LNCaP clone FGC (cell line): ENCODE data around the genes RANGAP1, TOB2 and XRCC6.

DNA sequence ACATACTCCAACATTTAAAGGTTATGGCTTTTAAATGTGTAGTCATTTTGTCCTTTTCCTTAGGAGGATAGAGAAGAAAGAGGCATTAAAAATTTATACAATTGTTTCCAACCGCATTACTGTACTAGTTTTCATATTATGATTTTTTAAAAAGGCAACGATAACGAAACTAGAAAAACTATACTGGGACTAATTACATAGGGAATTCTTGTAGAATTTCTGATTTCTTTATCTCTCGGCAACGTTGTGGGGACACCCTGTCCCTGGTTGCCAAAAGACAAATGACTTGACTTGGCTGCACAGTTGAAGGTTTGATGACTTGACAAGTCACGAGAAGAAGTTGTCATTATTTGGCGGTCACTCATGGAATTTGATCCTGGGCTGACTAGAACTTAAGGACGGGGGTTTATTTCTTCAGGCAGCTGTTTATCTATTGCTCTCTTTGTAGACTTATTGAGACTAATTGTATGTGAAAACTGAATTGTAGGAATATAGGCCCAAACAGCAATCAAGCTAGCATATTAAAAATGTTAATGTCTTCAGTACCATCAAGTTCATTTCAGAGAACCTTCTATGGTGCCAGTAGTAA, 68.9 kb upstream of the ADSL start:
- RRBS, 2 experiments = no CpG with 5 or more reads among the region's 8 CpGs

GRCh38 chr22:40324447-40325182, 21.7 kb upstream of the ADSL start:
- RRBS, 2 experiments = no CpG with 5 or more reads among the region's 18 CpGs

DNA sequence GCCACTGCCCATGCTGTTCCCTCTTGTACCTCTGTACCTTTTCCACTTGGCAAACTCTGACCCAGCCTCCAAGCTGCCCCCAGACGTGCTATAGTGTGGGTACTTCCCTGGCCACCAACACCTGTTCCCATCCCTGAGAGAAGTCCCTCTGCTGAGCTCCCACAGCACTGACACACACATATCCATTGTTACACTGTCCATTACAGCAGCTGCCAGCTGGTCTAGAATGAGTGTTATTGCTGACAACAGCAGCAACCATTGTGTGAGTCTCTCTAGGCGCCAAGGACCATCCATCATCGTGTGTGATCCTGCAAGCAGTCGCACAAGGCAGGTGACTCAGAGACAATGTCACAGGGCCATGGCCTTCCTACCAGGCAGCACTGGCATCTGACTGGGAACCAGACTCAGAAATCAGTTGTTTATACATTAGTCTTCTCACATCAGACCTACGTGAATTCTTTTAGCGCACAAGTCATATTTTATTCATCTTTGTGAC, 56.3 kb downstream of the SGSM3 start:
- RRBS, 2 experiments = no CpG with 5 or more reads among the region's 6 CpGs

- RRBS, 2 experiments = no CpG with 5 or more reads among the region's 10 CpGs
Observed at GRCh38 chr22:40435898-40436661, 65.7 kb downstream of the SGSM3 start.

GRCh38 chr22:40498873-40499655, 128.7 kb downstream of the SGSM3 start:
- RRBS, 2 experiments = no CpG with 5 or more reads among the region's 4 CpGs

- RRBS, 2 experiments = no CpG with 5 or more reads among the region's 2 CpGs
Observed at GRCh38 chr22:40519662-40519861, 117.0 kb downstream of the MRTFA start.

DNA sequence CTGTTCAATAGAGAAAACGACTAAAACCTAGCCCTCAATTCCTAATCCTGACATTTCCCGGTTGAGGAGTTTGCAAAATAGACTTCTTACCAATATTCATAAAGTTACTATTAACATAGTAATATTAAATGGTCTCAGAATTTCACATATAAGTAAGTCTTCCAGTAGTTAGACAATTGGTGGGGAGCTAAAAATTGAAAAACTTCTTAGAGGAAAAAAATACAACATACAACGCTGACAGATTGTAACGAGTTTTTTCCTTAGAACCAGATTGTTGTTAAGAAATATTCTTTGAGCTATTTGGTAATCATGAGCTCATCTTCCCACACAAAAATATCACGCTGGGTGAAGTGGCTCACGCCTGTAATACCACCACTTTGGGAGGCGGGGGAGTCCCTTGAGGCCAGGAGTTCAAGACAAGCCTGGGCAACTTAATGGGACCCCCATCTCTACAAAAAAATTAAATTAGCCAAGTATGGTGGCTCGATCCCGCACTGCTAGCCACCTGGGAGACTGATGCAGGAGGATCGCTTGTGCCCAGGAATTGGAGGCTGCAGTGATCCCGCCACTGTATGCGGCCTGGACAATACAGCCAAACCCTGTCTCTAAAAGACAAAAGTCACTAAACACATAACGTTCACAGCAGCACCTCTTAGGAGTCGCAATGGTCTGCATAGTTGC, 1.5 kb downstream of the ST13 start:
- RRBS, 2 experiments = no CpG with 5 or more reads among the region's 14 CpGs

GRCh38 chr22:40922888-40923087, 28.4 kb upstream of the RBX1 start:
- RRBS, 2 experiments = no CpG with 5 or more reads among the region's 1 CpG

DNA sequence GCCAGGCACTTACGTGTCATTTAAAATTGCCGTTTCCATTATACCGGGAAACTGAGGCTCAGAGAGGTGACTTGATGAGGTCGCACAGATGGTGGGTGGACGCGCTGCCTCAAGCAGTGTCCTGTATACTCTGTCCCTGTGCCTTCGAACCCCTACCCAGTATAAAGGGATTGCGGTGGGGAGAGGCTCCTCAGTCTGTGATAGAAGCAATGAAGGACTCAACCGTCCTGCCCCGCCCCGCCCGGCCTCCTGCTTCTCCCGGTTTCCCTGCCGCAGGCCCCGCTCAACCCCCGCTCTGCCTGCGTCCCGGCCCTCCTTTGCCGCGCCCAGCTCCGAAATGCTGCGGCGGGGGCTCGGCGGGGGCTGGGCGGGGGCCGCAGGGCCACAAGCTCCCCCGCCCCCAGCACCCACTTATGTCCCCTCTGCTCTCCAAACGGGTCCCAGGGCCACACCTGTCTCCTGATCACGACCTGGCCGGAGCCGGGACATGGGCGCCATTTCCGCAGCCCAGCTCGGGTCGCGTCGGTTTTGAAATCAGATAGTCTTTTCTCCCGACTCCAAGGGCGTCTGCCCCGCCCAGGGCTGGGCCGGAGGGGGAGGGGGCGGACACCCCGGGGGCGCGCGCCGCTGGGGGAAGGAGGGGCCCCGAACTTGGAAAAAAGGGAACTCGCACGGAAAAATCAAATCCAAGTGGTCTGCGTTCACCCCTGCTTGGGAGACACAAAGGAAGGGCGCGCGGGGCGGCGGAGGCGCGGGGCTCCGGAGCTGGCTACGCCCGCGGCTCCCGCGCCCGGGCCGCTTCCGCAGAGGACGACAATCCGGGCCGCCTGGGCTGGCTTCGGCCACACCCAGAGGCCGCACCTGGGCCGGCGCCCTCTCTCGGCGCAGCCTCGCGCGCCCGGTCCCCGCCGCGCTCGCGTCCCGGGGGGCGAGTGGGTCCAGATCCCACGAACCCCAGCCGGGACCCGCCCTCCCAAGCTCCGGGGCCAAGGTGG, 70.6 kb downstream of the RBX1 start:
- RRBS, 2 experiments = 1% methylated on average over 18 of the region's 92 CpGs

GRCh38 chr22:41130310-41130749, 37.9 kb downstream of the EP300 start:
- RRBS, 2 experiments = no CpG with 5 or more reads among the region's 2 CpGs

GRCh38 chr22:41285091-41286323, at the start of gene RANGAP1:
Gene RANGAP1, minus strand, starts transcription at chr22:41286187.
- RRBS, 2 experiments = 1 to 2% methylated on average over 23 of the region's 91 CpGs

- RRBS, 2 experiments = no CpG with 5 or more reads among the region's 21 CpGs
Observed at GRCh38 chr22:41382612-41383167, 948 bp downstream of the TEF start.

DNA sequence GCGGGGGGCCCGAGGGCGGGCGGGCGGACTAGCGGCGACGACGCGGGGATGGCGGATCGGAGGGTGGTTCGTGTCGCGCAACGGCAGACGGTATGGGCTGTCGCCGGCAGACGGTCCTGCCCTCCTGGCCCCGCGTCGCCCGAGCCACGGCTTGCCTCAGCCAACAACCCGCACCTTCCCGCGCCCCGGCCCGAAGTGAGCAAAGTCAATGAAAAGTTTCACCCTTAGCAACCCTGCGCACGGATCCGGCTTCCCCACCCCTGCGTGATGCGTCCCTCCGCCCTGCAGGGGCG, at the start of gene TOB2:
TSS of gene TOB2 (minus strand) at position 201 of the 293 bp plus-strand sequence.
- RRBS, 2 experiments = under 1 to 1% methylated on average over 17 of the region's 37 CpGs

- RRBS, 2 experiments = no CpG with 5 or more reads among the region's 3 CpGs
Observed at GRCh38 chr22:41478207-41478587, 9.3 kb downstream of the ACO2 start.

DNA sequence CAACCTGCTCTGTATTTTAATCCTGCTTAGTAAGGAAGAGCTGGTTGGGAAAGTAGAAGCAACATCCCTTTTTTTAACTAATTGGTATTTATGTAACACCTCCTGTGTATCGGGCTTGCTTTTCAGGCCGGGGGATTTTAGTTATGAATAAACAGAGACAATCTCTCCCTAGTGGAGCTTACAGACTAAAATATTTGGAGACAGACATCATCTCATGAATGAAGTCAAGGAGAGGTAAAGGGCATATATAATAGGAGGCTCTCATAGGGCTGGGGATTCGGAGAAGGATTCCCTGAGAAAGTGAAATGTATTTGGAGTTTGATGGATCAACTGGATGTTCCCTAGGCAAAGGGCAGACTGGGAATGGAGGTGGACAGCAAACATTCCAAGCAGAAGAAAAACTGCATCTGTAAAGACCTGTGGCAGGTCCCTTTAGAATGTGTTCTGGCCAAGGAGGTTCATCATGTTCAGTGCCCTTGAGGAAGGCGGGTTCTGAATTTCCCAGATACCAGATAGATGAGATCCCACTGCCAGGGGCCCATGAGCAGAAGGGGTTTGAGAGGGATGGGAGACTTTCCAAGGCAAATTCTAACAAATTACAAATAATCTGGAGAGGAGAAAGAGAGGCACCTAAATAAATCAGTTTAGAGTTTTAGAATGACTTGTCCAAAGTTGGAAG, 22.0 kb downstream of the ACO2 start:
- RRBS, 2 experiments = no CpG with 5 or more reads among the region's 4 CpGs

DNA sequence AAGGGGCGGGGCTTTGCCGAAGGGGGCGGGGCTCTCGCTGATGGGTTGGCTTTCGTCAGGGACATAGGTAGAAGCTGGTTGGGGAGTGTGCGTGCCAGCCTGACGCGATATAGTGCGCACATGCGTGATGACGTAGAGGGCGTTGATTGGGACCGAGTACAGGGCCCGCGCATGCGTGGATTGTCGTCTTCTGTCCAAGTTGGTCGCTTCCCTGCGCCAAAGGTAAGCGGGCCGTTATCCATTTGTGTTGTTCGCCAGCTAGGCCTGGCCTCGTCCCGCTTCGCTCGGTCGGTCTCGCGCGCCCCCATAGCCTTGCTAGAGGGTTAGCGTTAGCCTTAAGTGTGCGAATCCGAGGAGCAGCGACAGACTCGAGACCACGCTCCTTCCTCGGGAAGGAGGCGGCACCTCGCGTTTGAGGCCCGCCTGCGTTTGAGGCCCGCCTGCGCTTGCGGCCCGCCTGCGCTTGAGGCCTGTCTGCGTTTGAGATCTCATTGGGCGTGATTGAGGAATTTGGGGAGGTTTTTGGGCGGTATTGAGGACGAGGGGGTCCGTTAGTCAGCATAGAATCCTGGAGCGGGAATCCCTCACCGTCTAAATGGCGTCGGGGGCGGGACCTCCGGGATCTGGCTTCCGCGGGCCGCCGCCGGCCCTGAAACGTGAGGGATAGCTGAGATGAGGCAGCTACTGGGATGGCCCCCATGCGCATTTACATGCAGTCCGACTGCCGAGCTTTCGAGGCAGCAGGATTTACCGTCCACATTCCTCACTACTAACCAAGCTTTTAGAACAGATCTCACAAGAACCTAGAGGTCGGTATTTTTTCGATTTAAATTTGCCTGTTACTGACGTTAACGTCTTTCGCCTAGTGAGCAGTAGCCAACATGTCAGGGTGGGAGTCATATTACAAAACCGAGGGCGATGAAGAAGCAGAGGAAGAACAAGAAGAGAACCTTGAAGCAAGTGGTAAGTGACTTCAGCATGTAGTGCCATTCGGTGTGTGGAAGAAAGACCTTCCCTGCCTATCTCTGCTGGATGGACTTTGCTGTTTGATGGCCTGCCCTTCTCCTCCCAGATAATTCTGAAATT, at the start of gene XRCC6:
TSS of gene XRCC6 (plus strand) at position 172 of the 1,086 bp plus-strand sequence.
- RRBS, 2 experiments = no CpG with 5 or more reads among the region's 77 CpGs

DNA sequence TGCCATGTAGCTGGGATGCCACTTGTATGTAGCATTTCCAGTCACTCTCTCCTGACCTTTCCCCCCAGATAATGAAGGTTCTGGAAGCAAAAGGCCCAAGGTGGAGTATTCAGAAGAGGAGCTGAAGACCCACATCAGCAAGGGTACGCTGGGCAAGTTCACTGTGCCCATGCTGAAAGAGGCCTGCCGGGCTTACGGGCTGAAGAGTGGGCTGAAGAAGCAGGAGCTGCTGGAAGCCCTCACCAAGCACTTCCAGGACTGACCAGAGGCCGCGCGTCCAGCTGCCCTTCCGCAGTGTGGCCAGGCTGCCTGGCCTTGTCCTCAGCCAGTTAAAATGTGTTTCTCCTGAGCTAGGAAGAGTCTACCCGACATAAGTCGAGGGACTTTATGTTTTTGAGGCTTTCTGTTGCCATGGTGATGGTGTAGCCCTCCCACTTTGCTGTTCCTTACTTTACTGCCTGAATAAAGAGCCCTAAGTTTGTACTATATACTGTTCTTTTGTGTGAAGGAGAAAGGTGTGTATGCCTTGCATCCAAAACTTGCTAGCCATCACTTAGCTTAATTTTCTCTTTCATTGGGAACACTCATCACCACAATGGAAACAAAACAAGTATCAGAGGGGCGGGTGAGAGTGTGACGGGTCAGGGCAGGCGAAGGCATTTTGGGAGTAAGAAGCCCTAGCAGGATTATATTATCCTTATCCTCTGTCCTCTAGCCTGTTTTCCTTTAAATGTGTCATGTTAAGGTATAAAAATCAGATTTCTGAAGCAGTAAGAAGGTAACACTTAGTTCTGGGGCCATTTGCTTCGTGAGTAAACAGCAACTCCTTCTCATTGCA, 24.9 kb downstream of the SNU13 start:
- RRBS, 2 experiments = no CpG with 5 or more reads among the region's 13 CpGs

GRCh38 chr22:41862106-41862580, 29.2 kb downstream of the SREBF2 start:
- RRBS, 2 experiments = no CpG with 5 or more reads among the region's 6 CpGs

GRCh38 chr22:41888097-41888976, 26.5 kb downstream of the SHISA8 start:
- RRBS, 2 experiments = no CpG with 5 or more reads among the region's 8 CpGs

DNA sequence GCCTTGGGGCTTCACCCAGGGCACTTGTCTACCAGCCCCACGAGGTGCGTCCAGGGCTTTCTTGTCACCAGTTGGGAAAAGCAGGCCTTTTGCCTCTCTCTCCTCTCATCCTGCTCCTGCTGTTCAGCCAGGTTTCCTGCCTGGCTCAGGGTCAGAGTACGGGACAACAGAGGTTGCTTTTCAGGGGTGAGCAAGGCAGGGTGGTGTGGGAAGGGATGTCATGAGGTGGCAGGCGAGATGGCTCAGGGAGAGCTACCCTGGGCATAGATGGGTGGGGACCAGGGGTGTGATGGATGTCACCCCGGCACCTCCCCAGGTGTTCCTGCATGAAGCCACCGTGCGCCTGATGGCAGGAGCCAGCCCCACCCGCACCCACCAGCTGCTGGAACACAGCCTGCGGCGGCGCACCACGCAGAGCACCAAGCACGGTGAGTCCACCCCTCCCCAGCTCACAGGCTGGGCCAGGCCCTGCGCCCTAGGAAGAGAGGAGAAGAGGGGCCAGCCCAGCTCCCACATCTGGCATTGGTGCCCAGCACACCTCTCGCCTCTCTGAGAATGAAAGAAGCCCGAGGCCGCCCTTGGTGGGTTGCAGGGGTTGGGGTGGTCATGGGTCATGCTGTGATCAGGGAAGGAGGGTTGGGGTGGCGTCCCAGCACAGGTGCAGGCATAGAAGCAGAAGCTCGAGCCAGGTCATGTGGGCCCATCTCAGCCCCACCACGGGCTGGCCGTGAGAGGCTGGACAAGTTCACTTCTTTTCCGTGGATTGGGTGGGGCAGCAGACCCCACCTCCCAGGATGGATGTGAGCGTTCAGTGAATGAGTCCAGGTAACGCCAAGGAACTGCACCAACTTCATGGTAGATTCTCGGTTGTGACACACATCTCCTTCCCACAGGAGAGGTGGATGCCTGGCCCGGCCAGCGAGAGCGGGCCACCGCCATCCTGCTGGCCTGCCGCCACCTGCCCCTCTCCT, 10.0 kb downstream of the SHISA8 start:
- RRBS, 2 experiments = 95 to 96% methylated on average over 5 of the region's 30 CpGs